Mesenchymal stem cell of adipose (primary cell): ENCODE data around the genes GPR78, FAM90A26 and WDR1.

- CAGE, long polyA plus RNA, result no peak
Measured at GRCh38 chr4:8227709-8228872, 29.0 kb downstream of the SH3TC1 start.

DNA sequence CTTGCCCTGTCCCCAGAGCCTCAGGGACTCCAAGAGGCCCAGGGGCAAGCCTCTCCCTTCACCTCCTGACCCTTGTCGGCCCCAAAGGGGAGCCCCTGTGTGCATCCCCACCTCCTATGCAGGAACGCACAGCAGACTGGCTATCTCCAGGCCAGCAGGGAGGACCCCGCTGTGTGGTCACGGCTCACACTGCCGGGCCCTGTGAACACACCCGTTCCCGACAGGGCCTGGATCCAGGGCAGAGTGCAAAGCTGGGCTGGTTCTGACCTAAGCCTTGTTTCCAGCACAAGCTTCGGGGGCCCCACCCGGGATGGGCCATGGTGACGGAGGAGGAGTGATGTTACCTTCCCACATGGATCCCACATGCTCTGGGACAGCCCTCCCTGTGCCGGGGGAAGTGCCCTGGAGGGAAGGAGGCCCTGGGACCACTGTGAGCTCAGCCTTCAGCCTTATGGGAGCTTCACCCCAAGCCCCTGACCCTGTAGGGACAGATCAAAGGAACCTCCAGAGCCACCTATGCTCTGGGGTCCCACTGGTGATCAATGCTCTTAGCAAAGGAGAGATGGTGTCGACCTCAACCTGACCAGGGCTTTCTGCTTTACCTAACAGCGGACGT lies 21.9 kb upstream of the HTRA3 start:
- CAGE, long polyA plus RNA, result no peak

GRCh38 chr4:8291328-8291794 lies 21.8 kb downstream of the HTRA3 start:
- CAGE, long polyA plus RNA, result no peak

- CAGE, long polyA plus RNA, result no peak
Measured at GRCh38 chr4:8365793-8366466, 74.6 kb downstream of the ACOX3 start.

DNA sequence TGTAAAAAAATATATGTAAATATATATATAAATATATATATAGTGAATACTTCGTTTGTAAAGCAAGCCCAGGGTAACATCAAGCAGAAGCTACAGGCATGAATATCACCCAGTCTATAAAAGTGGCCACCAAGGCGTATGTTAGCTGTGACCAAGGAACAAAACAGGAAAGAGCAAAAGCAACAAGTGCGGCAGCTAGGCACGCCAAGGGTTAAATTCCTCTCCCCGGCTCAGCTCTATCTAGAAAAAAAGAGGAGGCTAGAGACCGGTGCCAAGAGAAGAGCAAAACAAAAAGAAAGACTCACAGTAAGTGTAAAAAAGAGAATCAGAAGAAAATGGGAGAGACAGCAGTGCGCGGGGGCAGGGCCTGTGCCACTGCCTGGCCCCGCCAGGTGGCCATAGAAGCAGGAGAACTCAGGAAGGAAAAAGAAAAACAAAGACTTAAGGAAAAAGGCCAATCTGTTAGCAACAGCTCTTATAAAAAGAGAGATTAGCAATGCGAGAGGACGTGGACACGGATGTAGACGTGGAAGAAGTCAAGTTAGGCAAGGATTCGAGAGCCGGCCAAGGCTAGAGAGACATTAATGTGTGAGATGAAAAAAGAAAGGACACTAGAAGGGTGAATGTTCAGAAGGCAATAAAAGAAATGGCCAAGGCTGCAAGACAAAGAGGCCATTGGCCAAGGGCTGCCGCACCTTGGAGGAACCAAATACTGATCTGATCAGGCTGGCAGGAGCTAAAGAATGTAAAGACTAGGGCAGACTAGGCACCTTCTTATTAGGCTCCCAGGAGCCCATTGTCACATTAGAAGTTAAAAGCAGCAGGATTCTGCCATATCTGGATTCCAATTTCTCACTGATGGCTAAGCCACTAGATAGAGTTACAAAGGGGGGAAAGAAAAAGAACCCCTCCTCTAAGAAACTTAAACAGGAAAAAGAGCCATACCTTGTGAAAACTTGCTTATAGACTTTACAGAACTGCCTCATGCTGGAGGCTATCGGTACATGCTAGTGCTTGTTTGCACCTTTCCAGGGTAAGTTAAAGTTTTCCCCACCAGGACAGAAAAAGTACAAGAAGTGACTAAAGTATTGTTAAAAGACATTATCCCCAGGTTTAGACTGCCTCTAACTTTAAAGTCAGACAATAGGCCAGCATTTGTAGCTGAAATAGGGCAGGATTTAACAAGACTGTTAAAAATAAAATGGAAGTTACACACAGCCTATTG lies 3.0 kb downstream of the ACOX3 start:
- CAGE, long polyA plus RNA, result no peak

DNA sequence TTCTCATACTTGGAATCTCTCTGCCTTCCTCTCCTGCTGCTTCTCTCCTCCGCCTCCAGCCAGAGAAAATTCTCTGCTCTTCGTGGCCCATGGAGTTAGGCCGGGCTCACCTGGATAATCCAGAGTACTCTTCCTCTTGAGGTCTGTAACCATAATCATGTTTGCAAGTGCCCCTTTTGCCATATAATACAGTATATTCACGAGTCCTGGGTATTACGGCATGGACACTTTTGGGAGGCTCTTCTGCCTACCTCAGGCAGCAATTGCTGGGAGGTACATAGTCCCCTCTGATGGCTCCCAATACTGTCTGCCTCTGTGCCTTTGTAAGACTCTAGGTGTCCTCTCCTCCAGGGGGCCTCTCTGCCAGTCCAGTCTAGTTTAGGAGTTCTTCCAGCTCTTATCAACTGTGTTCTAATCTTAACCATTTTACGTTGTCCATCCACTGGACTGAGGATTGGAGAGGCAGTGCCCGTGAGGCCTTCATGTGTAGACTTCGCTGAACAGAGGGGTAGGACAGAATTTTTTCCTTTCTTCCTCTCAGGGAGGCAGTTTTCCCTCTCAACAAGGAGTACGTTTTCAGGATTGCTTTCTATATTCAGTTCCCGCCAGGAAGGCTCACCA lies 2.3 kb downstream of the TRMT44 start:
- CAGE, long polyA plus RNA, result no peak

DNA sequence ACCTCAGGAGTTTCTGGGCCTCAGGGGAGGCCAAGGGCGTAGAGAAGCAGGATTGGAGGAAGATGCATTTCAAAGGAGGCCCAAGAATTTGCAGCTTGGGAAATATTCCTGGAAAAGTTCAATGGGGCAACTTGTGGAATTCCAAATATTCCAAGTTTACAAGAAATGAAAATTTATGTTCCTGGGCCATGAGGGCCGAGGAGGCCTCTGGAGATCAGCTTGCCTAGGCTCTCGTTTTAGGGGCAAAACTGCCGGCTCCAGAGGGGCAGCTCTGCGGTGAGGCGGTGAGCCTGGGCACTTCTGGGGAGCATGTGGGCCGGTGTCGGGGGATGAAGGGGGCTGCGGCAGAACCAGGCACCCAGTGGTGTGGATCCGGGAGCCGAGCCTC lies 54.7 kb upstream of the GPR78 start:
- CAGE, long polyA plus RNA, result no peak

DNA sequence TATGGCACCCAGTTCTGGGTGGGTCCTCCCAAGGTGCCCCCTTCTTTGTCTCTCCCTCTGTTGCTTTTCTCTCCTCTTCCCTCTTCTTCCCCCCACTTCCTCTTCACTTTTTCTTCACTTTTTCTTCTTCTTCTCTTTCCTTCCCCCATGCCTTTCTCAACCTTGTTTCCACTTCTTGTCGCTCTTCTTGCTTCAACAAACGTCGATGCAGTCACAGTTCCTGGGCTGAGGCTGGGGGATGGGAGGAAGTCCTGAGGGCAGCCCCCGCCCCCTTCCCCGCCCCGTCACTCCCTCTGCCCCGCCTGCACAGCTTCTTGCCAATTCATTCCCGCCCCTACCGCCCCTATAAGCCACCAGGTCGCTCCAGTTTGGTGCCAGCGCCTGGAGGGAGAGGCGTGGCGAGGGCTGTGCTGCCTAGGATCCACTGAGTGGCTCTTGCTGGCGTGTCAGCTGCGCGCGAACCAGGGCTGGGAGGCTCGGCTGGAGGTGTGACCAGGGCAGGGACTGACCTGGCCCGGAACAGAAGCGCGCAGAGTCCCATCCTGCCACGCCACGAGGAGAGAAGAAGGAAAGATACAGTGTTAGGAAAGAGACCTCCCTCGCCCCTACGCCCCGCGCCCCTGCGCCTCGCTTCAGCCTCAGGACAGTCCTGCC lies at the start of gene GPR78:
GPR78 (plus strand) TSS at position 348 of the 654 bp plus-strand sequence.
- CAGE, long polyA plus RNA, result no peak

- CAGE, long polyA plus RNA, result no peak
Measured at GRCh38 chr4:8903250-8903671, 31.6 kb upstream of the HMX1 start.

DNA sequence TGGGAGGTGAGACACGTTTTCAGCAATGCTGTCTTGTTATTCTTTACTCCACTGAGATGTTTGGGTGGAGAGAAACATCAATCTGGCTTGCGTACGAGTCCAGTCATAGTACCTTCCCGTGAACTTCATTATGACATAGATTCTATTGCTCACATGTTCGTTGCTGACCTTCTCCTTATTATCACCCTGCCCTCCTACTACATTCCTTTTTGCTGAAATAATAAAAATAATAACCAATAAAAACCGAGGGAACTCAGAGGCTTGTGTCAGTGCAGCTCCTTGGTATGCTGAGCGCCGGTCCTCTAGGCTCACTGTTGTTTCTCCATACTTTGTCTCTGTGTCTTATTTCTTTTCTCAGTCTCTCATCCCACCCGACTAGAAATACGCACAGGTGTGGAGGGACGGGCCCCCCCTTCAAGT lies 84.5 kb upstream of the HMX1 start:
- CAGE, long polyA plus RNA, result no peak

- CAGE, long polyA plus RNA, result no peak
Measured at GRCh38 chr4:9170092-9170594, at the start of gene FAM90A26. FAM90A26 (plus strand) TSS chr4:9170409.

- CAGE, long polyA plus RNA, result no peak
Measured at GRCh38 chr4:9691233-9692259, 89.9 kb upstream of the DRD5 start.

- CAGE, long polyA plus RNA, result no peak
Measured at GRCh38 chr4:9947371-9948141, 73.7 kb downstream of the SLC2A9 start.

DNA sequence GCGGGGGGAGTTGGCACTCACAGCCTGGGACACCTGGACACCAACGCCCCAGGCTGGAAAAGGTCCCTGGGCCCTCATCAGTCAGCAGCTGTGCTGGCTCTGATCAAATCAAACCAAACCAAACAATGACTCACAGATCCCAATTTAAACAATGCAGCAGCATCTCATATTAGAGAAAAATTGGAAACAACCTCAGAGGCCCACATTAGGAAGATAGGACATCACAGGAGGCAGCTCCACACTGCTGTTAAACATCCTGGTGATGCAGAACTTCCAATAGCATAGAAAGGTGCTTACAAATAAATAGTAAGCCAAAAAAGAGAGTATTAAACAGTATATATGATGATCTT lies 13.0 kb downstream of the SLC2A9 start:
- CAGE, long polyA plus RNA, result no peak

DNA sequence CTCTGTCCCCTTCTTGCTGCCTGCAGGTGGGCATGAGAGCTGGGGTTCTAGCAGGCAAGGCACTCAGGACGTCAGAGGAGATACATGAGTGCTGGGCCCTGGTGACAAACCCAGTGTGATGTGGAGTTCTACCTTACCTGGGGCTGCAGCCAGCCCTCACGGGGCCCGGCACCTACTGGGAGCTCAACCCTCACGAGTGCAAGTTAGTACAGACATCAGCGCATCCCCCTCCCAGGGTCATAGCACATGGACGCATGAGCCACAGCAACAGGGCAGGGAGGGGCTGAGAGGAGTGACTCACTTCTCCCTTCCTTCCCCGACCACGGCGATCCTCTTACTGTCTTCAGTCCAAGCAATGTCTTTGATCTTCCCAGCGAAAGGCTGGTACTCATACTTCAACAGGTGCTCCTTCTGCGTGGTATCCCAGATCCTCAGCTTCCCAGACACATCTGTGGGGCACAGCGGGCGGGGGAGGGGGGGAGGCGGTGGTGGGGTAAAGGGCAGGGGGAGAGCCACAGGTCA lies 17.8 kb downstream of the WDR1 start:
- CAGE, long polyA plus RNA, result no peak

DNA sequence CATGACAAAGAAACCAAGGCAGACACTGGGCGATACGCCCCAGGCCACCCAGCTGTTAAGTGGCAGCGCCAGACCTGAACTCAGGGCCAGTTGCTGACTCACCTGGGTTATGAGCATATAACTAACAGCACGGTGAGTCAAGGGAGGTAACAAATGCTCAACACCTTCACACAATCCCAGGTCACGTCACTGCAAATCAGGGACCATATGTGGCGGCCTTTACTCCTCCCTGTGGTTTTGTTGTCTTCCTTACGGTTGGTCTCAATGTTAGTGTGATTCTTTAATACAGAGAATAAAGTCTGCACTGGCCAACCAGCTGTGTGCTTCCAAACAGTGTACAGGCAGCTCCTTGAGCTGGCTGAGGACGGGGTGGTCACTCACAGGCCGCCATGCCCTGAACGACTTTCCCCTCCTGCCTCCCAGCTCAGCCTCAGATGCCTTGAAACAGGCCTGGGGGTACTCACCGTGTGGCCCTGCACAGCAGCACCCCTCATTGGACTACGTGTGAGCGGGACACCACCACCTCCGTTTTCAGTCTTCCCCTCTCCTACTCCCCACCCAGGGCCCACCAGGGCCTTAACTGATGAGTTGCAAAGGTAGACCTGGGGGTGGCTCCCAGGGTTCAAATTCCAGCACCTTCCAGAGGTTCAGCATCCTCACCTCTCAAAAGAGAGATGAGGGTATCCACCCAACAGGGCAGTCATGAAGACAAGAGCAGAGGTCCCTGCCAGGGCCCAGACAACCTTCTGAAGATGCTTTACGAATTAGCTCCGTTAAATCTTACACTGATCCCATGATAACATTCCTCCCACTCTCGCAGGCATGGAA lies 7.2 kb downstream of the WDR1 start:
- CAGE, long polyA plus RNA, result no peak

GRCh38 chr4:10115649-10115803 lies 1.1 kb downstream of the WDR1 start:
- CAGE, long polyA plus RNA, result no peak

GRCh38 chr4:10116502-10116989 lies at the start of gene WDR1:
WDR1 (minus strand) TSS chr4:10116799.
- CAGE, long polyA plus RNA, result no peak

- CAGE, long polyA plus RNA, result no peak
Measured at GRCh38 chr4:10120877-10121425, 4.4 kb upstream of the WDR1 start.

GRCh38 chr4:10162270-10162769 lies 45.7 kb upstream of the WDR1 start:
- CAGE, long polyA plus RNA, result no peak